HEK293 (cell line): ENCODE measurements around a stretch of chr10.

GRCh38 chr10:77174363-77175414, 462.9 kb downstream of the KCNMA1 start:
- PRO-cap, result no peak
- RRBS, 2 experiments, result no CpG with 5 or more reads among the region's 10 CpGs

GRCh38 chr10:77177220-77177796, 460.3 kb downstream of the KCNMA1 start:
- PRO-cap, result no peak

DNA sequence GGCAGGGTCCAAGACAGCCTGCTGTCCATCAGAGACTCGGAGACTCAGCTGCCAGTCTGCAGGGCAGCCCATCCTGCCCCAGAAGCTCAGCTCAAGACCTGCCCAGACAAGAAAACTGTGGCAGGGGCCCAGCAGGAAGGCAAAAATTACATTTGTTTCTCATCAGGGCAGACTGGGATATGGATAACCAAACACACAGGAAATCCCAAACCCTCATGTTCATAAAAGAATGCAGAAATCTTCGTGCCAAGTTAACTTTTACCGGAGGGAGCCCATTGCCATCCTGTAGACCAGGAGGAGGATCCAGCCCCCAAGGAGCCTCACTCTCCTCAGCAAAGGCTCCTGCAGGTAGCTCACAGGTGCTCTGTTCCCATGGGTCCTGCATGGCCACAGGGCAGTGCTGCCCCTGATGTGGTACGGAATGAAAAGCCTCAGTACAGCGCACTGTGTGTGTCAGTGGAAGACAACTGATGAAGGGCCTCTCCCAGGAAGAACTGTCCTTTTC, 222.2 kb downstream of the KCNMA1 start:
- PRO-cap, result no peak
- RRBS, 2 experiments, result no CpG with 5 or more reads among the region's 5 CpGs

- PRO-cap, result no peak
- RRBS, 2 experiments, result no CpG with 5 or more reads among the region's 8 CpGs
Measured at GRCh38 chr10:77513141-77513633, 124.4 kb downstream of the KCNMA1 start.

- PRO-cap, result no peak
- RRBS, 2 experiments, result no CpG with 5 or more reads among the region's 2 CpGs
Measured at GRCh38 chr10:77552101-77552636, 85.4 kb downstream of the KCNMA1 start.

DNA sequence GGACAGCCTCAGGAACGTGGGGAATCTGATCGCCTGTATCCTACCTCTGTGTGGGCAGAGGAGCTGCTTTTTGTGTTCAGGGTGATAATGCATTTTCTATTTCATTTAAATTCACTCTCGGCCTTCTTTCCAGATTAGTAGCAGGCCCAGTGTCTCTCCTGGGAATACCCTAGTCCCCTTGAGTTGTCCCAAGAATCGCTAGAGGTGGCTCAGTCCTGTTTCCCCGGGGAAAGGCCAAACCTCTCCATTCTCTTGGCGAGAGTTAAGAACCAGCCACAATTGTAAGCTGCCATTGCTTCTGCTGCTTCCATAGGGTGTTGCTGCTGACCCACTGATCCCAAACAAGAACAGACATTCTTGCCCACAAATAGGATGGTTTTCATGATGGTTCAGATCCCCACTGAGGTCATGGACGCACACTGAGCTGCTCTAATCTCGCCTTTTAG, 136.3 kb upstream of the KCNMA1 start:
- PRO-cap, result no peak
- RRBS, 2 experiments, result no CpG with 5 or more reads among the region's 8 CpGs

DNA sequence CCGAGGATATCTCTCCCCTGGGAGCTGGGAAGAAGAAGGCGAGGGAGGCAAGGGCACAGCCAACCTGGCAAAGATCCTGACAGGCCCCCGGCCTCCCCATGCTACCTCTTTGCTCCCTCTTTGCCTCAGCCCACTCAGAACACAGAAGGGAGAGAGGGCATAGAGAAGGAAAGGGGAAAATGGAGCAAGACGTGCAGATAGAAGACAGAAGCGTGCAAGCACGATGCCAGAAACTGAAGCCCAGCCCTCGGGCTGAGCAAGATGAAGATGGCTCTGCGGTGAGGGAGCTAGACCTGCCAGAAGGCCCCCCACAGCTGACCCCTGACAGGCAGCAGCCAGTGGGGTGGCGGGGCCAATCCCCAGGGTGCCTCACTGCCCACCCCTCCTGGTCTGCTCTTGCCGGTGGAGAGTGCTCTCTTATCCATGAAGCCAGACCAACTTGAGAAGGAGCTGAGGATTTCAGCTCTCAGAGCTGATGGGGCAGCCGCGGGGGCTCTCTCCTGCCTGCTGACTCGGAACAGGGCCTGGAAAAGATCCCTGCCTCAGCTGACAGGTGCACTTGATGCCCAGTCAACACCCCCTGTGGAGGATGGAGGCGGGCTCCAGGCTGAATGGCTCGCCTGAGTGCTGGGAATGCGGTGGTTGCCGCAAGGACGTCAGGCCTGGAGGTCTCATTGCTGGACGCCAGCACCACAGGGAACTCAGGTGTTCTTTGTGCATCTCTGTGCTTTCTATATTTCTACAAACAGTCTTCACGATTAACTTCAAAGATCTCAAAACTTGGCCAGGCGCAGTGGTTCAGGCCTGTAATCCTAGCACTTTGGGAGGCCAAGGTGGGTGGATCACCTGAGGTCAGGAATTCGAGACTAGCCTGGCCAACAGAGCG, 87.9 kb downstream of the DLG5 start:
- PRO-cap, result no peak
- RRBS, 2 experiments, result no CpG with 5 or more reads among the region's 23 CpGs

GRCh38 chr10:77866417-77867120, 60.0 kb downstream of the DLG5 start:
- PRO-cap, result no peak
- RRBS, 2 experiments, result no CpG with 5 or more reads among the region's 8 CpGs

GRCh38 chr10:77888939-77889786, 37.4 kb downstream of the DLG5 start:
- PRO-cap, result no peak
- RRBS, 2 experiments, result no CpG with 5 or more reads among the region's 7 CpGs

DNA sequence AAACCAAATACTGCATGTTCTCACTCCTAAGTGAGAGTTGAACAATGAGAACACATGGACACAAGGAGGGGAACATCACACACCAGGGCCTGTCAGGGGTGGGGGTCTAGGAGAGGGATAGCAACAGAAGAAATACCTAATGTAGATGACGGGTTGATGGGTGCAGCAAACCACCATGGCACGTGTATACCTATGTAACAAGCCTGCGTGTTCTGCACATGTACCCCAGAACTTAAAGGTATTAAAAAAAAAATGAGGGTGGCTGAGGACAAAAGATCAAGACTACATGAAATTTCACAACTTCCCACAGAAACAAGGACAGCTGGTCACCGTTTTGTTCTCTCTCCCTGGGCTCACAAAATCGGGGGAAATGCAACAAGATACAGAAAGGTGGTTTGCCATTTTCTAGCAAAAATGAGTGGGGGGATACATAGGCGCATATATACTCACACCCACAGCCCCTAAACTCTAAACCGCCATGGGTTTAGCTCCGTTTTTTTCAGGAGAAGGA, 17.2 kb downstream of the DLG5 start:
- PRO-cap, result no peak
- RRBS, 2 experiments, result no CpG with 5 or more reads among the region's 8 CpGs

GRCh38 chr10:77971259-77971772, 44.8 kb upstream of the DLG5 start:
- PRO-cap, result no peak
- RRBS, 2 experiments, result no CpG with 5 or more reads among the region's 5 CpGs

DNA sequence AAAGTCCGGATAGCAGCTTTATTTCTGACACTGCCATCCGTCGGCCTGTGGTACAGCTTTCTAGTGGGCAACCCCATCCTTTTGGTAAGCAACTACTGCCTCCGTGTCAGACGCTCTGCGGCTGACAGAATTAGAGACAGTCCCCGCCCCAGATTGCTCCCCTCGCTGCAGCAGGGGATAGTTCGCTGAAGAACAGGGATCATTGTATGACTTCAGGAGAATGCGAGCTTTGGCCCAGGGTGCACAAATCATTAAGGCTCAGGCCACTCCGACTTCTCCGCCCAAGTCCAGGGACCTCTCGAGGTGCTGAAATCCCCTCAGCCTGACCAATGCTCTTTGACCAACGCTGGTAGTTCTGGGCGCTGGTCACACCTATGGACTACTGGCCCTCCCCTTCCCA, 447 bp downstream of the POLR3A start:
- PRO-cap, result bidirectional peak, plus-strand start at position 139 of the sequence, minus-strand start at position 83 of the sequence
- RRBS, 2 experiments, result 0 to 2% methylated on average over 1 of the region's 15 CpGs

DNA sequence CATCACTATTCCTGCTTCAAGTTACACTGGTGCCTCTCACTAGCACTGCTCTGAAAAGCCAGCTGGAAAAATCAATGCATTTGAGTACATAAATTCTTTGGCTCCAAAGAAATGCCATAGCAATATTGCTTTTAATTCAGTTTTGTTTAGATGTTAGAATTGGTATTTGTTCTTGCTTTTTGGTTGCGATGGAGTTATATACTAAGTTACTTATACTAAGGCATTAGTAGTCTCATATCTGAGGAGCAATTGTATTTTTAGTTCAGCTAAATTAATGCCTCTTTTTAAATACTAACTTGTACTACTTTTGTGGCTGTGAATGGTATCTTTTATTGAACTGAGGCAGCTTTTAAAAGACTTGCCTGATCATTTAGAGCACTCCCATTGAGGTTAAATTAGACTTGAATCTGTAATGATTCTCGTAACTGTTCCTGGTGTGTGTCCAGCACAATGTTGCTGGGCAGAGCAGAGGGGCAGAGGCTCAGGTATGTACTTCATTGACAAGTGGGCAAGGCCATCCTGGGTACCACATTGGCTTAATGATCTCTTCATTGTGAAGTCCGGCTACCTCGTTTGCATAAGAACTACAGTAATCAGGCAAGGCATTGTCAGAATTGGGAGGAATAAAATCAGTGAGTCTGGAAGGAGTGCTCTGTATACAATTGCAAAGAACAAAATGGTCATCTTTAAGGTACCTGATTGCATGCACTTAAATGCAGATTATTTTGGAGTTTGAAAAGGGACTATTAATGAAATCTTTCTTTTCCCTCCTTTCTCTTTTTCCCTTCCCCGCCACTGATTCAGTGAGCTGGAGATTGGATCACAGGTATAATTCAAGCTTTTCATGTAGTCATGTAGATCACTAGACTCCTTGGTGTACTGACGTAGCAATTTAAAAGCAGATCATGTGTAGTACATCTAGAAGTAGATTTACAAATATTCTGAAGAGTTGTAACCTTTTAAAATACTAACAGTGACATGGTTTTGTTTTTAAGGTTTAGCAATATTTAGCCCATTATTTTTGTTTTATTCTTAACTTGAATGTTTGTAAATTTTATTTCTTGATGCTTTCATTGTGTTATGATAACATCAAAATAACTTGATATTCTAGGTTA, 6.1 kb downstream of the RPS24 start:
- PRO-cap, result unidirectional peak, plus-strand start at position 585 of the sequence
- RRBS, 2 experiments, result no CpG with 5 or more reads among the region's 6 CpGs

DNA sequence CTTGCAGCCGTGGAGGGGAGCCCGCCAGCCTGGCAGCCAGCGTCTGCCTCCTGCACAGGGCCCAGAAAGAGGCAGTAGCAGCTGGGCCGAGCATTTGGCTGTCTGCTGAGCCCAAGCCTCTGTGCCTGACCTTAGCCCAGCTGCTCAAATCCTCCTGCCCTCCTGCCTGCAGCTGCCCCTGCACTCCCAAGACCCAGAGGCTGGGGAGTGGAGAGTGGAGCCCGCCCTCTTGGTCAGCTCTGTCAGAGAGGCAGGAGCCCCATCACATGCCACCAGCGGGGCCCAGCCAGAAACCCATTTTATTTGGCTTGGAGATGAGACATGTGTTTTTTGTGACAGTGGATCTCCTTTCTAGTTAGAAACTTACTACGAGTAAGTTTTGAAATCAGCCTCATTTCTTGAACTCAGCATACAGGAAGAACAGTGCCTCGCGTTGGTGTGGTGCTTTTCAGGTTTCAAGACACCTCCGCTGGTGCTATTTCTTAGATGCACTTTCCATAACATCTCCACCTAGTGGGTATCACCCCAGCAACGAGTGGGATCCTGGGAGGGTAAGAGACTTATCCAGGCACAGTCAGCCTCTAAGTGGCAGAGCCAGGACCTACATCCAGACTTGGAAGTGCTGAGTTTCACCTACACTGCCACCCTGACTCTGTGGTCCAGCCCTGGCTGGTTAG, 477.1 kb downstream of the RPS24 start:
- PRO-cap, result no peak
- RRBS, 2 experiments, result no CpG with 5 or more reads among the region's 11 CpGs

DNA sequence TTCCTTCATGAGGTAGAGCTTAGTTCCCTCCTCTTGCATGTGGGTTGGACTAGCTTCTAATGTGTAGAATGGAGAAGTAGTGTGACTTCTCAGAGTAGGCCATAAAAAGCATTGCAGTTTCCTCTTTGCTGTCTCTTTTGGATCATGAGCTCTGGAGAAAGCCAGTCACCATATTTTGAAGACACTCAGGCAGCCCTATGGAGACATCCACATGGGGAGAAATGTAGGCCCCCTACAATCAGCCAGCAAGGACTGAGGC, 512.0 kb upstream of the ZMIZ1 start:
- PRO-cap, result no peak

GRCh38 chr10:78651547-78651823, 417.3 kb upstream of the ZMIZ1 start:
- PRO-cap, result no peak
- RRBS, 2 experiments, result no CpG with 5 or more reads among the region's 2 CpGs

- PRO-cap, result no peak
- RRBS, 2 experiments, result no CpG with 5 or more reads among the region's 5 CpGs
Measured at GRCh38 chr10:78805238-78805754, 263.5 kb upstream of the ZMIZ1 start.

DNA sequence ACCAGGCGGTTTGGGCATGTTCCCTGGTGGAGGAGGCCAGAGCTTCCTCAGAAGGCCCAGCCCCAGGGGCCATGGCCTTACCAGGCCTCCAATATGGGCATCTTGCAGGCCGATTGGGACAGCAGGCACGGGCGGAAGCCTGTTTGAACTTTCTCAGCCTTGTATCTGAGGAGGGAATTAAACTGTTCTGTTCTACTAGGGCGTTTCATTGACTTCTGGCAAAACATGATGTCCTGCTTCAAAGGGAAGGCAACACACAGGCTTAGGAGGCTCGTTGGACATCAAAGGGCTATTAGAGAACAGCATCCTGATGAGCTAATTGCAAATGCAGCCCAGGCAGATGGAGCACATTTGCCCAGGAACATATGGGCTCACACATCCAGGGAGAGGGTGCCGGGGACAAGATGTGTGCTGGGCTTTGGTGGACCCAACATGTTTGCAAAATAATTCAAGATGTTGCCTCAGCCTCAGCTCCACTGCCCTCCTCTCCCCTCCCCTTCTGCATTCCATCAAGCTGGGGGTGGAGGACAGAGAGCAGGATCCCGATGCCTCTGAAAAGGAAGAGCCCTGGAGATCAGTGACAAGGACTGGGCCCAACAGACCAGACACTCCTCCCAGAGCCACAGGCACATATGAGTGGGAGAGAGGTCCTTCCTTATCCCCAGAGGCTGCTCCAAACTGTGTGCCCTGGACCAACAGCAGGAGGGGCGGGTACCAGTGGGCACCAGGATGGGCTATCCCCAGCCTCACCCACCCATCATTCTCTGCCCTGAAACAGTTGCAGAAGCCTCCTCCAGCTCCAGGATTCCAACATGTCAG, 217.1 kb upstream of the ZMIZ1 start:
- PRO-cap, result no peak
- RRBS, 2 experiments, result no CpG with 5 or more reads among the region's 9 CpGs

DNA sequence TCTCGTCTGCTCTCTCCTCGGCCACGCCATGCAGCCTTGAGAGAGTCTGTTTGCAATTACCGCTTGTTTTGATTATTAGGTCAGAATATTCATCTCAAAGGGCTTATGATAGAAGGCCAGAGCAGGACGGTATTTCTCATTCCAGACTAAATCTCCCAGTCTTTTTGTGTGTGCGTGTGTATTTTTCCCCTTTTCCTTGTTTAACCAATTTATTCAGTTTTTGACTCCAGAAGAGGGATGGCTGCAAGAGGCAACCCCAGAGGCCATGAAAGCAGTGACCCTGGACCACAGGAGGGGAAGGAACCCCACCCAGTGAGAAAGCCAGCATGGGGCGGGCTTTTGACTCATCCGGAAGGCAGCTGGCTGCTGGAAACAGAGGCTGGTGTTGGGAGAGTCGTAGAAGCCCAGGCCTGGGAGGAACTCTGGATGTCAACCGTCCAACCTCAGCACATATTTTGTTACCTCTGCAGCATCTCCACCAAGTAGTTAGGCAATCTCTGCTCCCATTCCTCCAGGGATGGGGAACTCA, 137.0 kb upstream of the ZMIZ1 start:
- PRO-cap, result no peak
- RRBS, 2 experiments, result no CpG with 5 or more reads among the region's 10 CpGs

- PRO-cap, result unidirectional peak, plus-strand start at chr10:79038953
- RRBS, 2 experiments, result no CpG with 5 or more reads among the region's 8 CpGs
Measured at GRCh38 chr10:79038754-79039226, 30.0 kb upstream of the ZMIZ1 start.